M059J (cell line): ENCODE data around the genes PGF and TGFB3.

- RAMPAGE, long total RNA: no peak
Measured at GRCh38 chr14:74953731-74954593, 1.4 kb downstream of the PGF start.

DNA sequence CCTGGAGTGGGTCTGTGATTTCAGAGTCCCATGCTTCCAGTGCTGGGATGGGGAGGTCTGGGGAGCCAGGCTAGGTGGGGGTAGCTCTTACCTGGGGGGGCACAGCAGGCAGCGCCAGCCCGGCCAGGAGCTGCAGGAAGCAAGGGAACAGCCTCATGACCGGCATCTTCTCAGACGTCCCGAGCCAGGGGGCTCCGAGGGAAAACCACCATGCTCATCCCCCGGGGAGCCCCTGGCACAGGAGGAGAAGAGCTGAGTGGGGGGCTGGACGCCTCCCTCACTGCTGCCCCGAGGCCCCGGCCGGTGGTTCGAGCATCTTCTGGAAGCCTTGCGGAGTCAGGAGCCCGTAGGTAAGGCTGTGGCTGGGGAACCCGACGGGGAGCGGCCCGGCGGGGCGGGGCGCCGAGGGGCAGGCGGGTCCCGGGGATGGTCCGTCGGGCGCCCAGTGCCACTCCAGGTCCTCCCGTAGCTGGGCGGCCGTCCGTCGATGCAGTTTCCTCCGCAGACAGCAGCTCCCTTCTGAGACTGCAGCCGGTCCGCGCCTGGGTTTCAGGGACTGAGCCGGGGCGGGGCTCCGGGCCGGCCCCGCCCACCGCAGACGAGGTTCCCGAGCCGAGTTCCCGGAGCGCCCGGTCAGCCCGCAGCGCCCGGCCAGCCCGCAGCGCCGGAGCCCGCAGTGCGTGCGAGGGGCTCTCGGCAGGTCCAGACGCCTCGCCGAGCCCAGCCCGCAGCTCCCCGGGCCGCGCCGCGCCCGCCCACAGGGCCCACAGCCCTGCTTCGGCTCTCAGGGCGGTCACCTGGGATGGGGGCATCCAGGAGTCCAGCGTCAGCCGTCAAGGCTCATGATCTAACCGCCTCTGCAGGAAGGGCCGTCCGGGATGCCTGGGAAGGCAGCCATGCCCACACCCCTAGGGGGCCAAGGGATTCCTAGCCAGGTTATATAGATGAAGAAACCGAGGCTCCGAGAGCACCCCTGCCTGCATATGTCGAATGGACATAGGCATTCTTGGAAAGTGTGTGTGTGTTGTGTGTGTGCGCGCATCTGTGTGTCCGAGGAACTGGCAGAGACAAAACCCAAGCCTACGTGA is at the start of gene PGF:
Gene PGF, minus strand, starts transcription at position 521 of the 1,088 bp plus-strand sequence.
- RAMPAGE, long total RNA: no peak

GRCh38 chr14:74973093-74973702 is 17.8 kb upstream of the PGF start:
- RAMPAGE, long total RNA: no peak

DNA sequence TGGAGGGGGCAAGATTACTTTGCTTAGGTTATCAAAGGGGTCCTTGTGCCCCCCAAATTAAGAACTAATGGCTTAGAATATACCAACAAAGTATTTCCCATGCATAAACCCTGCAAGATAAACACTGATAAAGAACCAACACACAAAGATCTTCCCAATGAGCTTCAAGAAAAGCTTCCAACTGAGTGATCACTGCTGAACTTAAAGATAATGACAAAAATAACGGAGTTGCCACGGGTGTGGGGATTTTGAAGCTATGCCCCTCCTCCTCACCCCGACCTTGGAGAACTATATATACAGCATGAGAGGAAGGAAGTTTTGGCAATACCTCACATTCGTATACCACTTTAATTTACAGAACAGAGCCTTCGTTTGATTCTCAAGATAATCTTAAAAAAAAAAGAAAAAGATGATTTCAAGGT is 824 bp downstream of the NEK9 start:
- RAMPAGE, long total RNA: no peak

DNA sequence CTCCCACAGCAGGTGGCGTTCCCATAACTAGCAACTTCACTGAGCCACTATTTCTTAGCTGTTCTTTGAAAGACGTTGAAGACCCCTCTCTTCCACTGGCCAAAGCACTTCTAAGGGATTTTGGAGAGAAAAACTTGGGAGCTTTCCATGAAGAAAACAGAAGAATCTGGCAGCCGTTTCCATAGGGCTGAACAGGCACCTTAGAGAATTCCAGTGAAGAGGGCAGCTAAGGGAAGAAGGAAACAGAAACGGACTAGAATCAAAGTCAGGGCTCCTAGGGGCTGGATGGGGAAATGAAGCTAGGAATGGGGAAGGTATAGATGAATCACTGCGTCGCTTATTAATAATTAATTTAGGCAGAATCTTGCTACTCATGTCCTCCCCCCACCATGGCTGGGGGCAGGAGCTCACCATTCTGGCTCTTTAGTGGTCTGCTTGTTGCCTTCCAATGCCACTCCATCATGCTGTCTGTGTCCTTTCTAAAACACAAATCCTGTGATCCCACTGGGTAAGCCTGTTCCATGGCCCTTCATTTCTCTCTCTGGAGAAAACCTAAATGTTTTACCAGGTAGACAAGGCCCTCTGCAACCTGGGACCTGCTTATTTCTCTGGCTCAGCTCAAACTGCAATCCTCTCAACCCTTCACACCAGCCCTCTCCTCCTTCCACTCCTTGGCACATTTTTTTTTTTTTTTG is 39.5 kb upstream of the FOS start:
- RAMPAGE, long total RNA: no peak

DNA sequence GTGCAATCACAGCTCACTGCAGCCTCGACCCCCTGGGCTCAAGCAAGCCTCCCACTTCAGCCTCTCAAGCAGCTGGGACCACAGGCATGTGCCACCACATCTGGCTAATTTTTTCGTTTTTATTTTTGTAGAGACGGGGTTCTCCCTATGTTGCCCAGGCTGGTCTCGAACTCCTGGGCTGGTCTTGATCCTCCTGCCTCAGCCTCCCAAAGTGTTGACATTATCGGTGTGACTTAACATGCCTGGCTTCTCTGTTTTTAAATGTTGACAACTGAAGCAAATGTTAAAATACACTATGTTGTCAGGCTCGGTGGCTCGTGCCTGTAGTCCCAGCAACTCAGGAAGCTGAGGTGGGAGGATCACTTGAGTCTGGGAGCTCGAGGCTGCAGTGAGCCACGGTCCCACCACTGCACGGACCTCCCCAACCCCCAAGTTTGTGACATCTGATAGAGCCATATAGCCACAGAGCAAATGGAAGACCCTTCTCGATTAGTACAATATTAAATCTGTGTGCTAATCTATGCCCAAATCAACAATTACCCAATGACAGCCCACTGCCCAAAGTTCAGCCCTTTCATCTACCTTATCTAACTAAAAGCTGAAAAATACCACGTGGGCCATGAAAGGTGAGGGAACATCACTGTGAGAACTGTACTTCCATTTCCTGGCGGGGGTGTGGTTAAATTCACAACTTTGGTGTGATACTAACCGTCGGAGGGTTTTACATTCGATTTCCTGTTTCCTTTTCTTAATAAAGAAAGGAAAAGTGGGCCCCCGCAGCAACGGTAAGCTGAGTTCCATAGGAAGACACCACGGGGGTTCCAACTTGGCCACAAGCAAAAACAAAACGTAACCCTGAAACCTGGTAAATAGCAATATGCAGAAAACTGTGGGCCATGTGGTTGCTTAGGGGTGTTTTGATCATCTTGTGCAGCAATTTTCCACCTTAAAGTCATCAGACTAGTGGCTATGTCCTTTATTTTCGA is 31.3 kb upstream of the FOS start:
- RAMPAGE, long total RNA: no peak

- RAMPAGE, long total RNA: no peak
Measured at GRCh38 chr14:75263839-75264457, 14.7 kb upstream of the FOS start.

DNA sequence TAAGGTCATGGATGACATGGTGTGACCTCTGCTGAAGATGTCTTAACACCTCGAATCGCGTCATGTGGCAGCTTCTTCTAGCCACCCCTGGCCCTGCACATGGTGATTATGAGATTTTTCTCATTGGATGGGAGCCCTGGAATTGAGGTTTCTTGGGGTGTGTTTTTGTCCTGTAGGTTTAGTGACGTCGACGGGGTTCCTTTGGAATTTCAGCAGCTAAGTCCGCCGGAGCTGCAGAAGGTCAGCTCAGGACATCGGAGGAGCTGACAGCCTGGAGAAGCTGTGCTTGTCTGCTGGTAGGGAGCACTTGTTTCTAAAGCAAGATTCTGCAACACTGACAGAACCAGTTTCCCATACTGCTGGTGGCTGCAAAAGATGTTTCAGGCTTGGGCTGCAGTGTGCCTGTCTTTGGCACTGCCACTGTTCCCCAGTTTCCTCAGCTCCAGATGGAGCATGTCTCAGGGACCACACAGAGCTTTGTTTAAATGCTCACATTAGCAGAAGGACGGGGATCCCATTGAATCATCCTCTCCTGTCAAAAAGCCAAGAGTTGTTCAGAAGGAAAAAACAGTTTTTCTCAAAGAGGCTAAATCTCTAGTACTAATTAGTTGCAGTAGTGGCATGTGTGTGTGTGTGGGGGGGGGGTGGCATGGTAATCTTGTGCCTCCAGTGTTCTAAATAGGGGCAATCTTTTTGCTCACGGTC is 5.2 kb upstream of the FOS start:
- RAMPAGE, long total RNA: no peak

DNA sequence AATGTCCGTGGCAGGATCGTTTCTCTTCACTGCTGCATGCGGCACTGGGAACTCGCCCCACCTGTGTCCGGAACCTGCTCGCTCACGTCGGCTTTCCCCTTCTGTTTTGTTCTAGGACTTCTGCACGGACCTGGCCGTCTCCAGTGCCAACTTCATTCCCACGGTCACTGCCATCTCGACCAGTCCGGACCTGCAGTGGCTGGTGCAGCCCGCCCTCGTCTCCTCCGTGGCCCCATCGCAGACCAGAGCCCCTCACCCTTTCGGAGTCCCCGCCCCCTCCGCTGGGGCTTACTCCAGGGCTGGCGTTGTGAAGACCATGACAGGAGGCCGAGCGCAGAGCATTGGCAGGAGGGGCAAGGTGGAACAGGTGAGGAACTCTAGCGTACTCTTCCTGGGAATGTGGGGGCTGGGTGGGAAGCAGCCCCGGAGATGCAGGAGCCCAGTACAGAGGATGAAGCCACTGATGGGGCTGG is 1.2 kb downstream of the FOS start:
- RAMPAGE, long total RNA: no peak

DNA sequence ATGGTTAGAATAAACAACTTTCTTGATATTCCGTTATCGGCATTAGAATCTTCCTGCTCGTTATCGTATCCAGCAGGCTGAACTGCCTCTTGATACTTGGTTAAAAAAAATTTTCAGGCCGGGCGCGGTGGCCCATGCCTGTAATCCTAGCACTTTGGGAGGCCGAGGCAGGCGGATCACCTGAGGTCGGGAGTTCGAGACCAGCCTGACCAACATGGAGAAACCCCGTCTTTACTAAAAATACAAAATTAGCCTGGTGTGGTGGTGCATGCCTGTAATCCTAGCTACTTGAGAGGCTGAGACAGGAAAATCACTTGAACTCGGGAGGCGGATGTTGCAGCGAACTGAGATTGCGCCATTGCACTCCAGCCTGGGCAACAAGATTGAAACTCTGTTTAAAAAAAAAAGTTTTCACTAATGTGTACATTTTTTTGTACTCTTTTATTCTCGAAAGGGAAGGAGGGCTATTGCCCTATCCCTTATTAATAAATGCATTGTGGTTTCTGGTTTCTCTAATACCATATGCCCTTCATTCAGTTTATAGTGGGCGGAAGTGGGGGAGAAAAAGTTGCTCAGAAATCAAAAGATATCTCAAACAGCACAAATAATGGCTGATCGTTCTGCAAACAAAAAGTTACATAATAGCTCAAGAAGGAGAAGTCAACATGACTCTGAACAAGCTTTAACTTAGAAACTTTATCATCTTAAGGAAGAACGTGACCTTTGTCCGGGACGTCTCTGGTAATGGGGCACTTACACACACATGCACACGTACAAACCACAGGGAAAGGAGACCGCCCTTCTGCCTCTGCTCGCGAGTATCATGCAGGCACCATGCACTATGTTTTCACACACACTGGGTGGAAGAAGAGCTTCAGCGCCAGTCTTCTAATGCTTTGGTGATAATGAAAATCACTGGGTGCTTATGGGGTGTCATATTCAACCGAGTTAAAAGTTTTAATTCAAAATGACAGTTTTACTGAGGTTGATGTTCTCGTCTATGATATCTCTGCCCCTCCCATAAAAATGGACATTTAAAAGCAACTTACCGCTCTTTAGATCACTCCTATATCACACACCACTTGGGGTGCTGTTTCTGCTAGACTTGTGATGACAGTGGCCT is 4.4 kb downstream of the FOS start:
- RAMPAGE, long total RNA: no peak

GRCh38 chr14:75334914-75335272 is 56.3 kb downstream of the FOS start:
- RAMPAGE, long total RNA: no peak

- RAMPAGE, long total RNA: no peak
Measured at GRCh38 chr14:75436985-75437716, 9.3 kb downstream of the JDP2 start.

DNA sequence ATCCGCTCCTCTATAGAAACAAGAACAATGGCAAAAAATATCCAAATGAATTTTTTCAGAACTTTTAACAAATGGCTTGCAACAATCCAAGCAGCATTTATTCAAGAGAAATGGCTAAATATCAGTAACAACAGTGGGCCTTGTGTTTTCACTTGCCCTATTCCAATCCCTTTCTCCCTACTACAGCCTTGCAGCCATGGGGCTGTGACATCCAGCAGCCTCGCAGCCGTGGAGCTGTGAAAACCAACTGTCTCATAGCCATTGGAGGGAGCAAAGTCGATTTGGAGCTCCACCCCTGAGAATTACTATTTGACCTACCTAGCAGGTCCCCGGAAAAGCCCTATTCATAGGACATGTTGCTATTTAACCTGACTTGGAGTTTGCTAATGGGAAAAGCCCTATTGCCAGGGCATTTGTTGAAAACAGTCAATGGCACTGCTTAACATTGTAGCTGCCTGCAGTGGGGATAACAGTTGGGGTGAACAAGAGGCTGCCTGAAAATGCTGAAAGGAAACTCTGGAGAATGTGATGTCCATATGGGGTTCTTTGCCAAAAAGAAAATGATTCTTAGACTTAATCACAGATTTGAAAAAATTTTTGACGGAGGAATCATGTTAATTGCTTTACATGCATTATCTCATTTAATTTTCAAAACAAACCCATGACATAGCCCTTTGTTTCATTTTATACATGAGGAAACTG is 33.2 kb downstream of the ERG28 start:
- RAMPAGE, long total RNA: no peak

DNA sequence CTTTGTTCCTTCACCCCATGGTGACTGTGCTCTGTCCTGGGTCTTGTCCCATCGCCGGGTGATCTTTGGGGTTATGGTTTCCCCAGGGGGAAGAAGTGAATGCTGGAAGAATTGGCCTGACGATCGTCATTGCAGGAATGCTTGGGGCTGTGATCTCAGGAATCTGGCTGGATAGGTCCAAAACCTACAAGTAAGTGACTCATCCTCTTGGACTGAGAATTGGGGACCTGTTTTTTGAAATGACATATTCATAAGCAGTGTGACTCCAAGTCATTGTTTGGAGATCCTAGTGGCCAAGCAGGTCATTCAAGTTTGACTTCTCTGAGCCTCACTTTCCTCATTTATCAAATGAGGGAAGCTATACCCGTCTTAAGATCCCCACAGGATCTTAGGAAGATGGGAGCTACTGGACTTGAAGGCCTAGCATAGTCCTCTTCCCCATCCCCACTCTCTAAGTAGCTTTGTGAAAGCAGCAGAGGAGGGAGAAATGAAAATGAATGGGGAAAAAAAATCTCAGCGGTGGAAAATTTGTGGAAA is 25.8 kb downstream of the ERG28 start:
- RAMPAGE, long total RNA: no peak

DNA sequence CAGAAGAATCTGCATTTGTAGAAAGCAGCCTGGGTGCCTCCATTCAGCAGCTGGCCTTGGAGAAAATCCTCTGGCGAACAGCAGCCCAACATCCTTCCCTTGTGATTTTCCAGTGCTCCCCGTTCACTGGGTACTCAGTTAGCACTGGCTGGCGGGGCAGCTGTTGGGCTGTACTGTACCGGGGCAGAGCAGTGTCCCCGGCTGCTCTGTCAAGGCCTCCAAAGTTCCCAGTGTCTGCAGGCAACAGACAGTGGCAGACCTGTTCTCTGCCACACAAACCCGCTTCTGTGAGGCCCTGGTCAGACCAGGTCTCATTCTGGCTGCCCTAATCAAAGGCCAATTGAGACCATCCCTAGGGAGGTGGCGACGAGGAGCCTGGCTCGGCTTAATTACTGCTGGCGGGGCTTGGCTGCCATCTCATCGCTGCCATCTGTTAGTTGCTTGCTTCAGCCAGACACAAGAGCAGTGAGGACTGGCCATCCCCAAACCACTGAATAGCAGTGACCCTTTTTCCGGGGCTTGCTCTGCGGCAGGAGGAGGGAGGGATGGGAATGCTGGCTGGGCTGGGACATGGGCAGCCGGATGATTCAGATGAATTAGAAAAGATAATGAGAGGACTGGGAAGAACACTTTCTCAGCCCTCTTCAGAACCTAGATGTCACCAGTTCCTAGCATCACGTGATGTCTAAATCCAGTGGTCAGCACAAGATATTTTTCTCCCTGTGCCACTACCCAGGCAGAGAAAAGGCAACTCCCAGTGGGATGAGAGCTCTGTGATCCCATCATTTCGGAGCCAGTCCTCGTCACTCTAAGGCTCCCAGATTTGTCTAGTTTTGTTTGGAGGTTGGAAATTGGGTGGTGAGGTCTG is 24.5 kb downstream of the ERG28 start:
- RAMPAGE, long total RNA: no peak

DNA sequence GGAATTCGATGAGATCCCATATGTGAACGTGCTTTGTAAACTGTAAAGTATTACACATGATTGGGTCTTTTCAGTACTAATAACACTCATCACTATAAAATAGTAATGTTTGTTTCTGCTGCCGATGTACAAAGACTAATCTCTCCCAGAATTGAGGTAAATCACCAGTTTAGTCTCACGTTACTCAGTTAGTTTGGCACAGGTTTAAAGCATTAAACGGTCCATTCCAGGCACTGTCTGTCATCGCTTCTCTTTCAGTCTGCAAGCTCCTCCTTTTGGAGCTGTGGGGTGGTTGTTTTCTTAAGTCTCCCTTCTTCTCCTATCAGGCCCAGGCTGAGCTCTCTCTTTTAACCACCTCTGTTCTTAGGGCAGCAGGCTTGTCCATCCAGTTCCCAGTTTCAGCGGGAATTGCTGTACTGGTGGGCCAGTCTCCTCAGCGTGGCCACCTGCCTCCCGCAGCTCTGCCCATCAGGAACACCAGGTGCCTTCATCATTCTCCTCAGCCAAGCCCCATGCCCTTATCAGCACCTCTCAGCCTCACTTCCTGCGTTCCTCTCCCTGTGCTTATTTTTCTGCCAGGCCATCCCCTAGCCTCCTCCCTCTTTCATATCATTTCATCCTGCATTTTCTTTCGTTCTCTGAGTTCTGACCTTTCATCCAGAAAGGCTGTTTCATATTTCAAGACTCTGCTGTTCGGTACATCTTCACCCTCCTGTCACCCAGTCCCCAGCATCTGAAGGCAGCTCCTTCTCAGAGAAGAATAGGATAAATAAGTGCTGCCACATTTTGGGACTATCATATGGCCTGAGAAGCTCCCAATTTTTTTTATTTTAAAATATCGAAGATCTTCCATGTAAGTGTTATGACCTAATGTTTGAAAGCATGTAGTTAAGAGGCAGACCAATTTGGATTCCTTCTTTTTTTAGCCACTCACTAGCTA is 148.9 kb downstream of the TGFB3 start:
- RAMPAGE, long total RNA: no peak

GRCh38 chr14:75899751-75900035 is 82.1 kb downstream of the TGFB3 start:
- RAMPAGE, long total RNA: no peak

- RAMPAGE, long total RNA: no peak
Measured at GRCh38 chr14:75911856-75912544, 69.8 kb downstream of the TGFB3 start.

GRCh38 chr14:75980577-75981336 is 1.0 kb downstream of the TGFB3 start:
- RAMPAGE, long total RNA: no peak

GRCh38 chr14:75981803-75982223 is at the start of gene TGFB3:
Gene TGFB3, minus strand, starts transcription at chr14:75981995.
- RAMPAGE, long total RNA: no peak